Thoracic aorta (tissue), 1 donor: ENCODE measurements around the gene PYGO1.

GRCh38 chr15:55289386-55289661 is 289 bp downstream of the RAB27A start:
- RAMPAGE, long total RNA: no peak

DNA sequence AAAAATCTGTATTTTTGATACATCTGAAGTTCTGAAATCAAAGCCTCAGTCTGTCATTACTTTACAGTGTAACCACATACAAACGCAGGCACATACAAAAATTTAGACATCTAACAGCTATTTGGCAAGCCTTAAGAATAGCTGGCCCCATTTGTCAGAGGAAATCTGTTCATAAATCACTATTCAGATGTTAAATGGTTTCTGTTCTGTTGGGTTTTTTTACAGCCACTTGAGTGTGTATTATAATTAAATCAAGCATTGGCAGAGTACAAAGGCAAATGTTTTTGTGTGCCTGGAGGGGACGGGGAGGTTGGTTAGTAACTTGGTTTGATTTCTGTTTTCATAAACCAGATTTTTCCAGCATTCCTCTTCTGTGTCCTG is 24.1 kb downstream of the PIGB start:
- RAMPAGE, long total RNA: no peak

GRCh38 chr15:55367560-55367829 is 40.7 kb downstream of the CCPG1 start:
- RAMPAGE, long total RNA: no peak

- RAMPAGE, long total RNA: no peak
These were observed 22.7 kb downstream of the CCPG1 start for GRCh38 chr15:55385368-55385910.

DNA sequence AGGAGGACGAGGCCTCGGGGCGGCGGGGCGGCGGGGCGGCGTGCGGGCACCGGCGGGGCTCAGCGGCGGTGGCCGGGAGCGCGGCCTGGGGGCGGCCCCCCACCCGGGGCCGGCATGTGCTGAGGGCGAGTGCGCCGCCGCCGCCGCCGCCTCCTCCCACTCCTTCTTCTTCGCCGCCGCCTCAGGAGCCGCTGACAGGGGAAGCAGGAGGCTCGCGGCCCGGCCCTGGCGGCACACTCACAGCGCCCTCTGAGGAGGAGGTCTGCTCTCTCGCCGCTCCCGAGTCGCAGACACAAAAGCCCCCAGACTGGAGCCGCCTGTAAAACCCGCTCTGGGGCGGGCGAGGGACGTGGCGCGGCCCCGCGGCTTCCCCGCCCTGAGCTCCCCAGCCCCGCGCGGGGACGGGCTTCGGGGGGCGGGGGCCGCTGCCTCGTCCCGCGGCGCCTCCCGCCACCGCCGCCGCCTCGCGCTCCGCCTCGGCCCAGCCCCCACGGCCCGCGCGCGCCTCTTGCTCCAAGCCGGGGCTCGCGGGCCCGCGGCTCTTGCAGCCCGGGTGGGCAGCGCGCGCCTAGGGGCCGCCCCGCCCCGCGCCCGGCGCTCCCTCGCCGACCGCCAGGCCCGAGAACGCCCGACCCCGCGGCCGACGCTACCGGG is at the start of gene PYGO1:
PYGO1 (minus strand) TSS at position 294 of the 654 bp plus-strand sequence.
- RAMPAGE, long total RNA: no peak

DNA sequence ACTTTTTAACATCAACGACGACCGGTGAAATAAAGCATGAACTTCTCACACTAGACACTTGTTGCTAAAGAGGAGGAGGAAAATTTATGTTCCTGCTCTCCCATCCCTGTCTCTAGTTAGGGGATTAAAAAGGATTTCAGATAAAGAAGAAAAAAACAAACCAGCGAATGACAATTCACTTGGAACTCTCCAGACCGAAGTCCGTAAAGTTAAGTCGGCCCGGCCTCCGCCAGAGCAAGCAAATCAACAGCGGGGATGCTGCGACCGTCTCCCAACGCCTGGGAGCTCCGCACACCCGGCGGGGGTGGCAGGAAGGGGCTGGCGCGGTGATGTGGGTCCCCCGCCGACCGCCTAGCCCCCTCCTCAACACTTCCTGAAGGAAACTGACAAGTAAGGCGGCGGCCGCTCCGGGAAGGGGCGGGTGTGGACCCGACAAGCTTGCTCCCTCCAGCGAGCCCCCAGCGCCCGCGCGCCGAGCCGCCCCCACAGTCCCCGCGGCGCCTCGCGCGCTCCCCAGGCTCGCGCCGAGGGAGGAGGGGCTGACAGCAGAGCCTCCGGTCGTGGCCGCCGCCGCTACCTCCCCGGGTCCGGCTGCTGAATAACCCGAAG is 440 bp downstream of the NEDD4 start:
- RAMPAGE, long total RNA: no peak

DNA sequence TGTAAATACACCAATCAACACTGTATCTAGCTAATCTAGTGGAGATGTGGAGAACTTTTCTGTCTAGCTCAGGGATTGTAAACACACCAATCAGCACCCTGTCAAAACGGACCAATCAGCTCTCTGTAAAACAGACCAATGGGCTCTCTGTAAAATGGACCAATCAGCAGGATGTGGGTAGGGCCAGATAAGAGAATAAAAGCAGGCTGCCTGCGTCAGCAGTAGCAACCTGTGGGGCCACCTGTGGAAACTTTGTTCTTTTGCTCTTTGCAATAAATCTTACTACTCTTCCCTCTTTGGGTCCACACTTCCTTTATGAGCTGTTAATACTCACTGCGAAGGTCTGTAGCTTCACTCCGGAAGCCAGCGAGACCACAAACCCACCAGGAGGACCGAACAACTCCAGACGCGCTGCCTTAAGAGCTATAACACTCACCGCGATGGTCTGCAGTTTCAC is 47.0 kb upstream of the ZNF280D start:
- RAMPAGE, long total RNA: no peak

DNA sequence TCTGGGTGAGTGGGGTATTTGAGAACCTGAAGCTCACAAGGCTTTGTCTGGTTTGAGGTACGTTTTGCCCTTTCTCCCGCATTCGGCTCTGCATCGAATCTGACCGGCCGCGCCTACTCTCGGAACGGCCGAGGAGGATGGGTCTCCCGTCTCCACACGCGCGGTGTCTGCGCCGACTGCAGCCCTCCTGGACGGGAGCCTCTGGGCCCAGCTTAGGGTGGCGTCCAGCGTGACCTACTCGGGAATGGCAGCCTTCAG is 546 bp upstream of the TCF12 start:
- RAMPAGE, long total RNA: no peak

GRCh38 chr15:56968920-56969887 is 50.8 kb downstream of the TCF12 start:
- RAMPAGE, long total RNA: no peak

GRCh38 chr15:57114069-57114549 is 195.7 kb downstream of the TCF12 start:
- RAMPAGE, long total RNA: no peak

- RAMPAGE, long total RNA: no peak
These were observed 205.5 kb upstream of the CGNL1 start for GRCh38 chr15:57170640-57171373.

GRCh38 chr15:57284623-57285121 is 91.6 kb upstream of the CGNL1 start:
- RAMPAGE, long total RNA: no peak

GRCh38 chr15:57318834-57319361 is 57.4 kb upstream of the CGNL1 start:
- RAMPAGE, long total RNA: no peak

GRCh38 chr15:57461628-57462133 is 85.4 kb downstream of the CGNL1 start:
- RAMPAGE, long total RNA: start-site peak on the plus strand at chr15:57461823-57461877, 56 reads

DNA sequence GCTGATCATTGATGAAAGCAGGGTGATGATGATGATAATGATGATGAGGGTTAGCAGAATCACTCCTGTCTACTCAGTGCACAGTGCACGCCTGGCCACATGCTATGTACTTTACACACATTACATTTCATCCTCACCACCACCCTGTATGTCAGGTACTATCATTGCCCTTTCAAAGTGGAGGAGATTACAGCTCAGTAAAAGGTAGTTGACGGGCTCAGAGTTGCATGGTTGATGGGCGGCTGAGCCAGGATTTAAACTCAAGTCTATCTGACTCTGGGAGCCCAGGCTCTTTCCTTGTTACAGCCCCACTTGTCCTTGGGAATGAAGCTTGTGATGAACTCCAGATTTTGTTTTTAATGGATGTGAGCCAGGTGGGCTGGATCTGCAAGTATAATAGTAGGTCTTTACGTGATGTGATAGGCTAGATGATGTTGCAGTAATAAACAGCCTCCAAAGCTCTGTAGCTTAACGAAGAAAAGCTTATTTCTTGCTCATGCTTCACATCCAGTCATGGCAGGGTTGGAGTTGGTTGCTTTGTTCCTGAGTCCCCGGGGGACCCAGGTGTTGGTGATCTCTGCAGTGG is 87.5 kb upstream of the MYZAP start:
- RAMPAGE, long total RNA: no peak

- RAMPAGE, long total RNA: no peak
These were observed 81.1 kb upstream of the MYZAP start for GRCh38 chr15:57510538-57511079.

- RAMPAGE, long total RNA: no peak
These were observed 775 bp downstream of the MYZAP start for GRCh38 chr15:57592468-57592890.

GRCh38 chr15:57595597-57596017 is 3.9 kb downstream of the MYZAP start:
- RAMPAGE, long total RNA: no peak

DNA sequence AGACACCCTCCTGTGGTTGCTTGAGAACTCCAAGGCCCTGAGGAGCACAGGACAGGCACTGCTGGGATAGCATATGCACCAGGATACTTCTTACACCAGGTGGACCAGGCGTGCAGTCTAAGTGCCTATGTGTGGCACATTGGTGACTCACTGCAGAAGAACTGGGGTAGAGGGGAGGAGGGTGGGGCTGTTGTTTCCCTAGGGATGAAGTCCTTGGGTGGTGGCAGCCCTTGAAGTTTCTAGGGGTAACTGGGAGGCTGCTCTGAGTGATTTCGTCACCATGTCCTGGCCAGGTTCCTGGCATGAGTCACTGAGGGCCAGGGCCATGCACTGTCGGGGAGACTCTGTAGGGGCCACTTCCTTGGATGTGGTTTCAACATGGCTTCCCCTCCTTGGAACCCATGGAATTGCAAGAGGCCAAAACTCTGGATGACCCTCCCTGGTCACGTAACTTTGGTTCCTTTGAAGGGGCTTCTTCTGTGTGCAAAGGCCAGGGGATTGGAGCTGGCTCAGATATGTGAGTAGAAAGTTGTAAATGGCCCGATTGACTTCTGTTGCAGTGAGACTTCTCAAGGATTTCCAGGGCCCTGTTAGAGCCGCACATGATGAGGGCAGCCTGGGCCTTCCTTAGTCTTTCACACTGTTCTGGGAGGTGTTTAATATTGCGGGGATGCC is 16.0 kb downstream of the MYZAP start:
- RAMPAGE, long total RNA: no peak

- RAMPAGE, long total RNA: no peak
These were observed 11.4 kb upstream of the LIPC start for GRCh38 chr15:58420132-58420981.